ENCODE results near the genes CASP3 and CENPU.

DNA sequence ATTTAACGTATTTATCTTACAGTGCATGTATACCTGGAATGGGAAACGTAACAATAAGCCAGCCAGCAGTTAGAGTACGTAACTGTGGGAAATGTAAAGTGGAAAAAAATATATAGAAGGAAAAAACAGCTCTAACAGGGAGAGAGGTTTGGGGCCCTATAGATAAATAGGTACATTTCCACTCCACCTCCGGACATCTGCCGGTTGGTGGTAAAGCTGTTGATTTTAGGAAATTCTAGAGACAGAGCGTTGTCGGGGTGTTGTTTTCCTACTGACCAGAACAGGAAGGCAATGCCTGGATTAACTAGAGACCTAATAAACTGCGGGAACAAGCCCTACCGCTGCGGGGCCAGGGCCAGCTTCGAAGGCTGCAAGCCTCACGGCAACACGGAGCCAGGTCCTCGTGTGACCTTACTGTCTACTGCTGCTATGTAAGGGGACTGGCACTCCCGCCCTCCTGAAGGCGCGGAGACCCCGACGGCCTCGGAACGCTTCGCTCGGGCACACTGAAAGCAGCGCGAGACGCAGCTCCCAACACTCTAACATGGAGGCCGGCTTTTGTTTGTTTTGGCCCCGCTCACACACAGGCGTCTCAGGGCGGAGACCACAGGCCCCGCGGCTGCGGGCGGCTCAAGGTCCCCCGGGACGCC, 716 bp upstream of the CDKN2AIP start:
- PRO-cap = no peak

DNA sequence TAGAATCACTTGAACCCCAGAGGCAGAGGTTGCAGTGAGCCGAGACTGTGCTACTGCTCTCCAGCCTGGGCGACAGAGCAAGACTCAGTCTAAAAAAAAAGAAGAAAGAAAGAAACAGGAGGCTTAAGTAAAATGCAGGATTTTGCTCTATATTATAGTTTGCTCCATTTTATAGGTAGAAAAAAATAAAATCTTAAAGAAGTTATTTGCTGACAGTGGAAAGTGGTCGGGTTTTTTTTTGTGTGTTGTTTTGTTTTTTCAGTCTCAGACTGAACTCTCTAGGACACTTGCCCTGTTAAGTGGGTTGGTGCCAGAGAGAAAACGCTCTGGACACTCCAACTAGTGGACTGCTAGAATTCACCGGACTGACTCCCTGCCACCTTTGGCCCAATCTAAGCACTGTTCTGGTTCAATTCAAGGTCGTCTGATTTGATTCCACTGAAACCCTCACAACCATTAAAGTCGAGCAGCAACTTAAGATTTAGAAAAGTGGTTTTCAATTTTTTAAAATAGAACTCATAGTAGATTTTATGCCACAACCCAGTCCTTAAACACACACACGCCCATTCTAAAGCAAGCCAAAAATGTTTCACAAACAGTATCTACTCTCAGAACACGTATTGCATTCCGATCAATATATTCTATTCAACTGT, 27.4 kb downstream of the RWDD4 start:
- PRO-cap = no peak

GRCh38 chr4:183807903-183808681, 97.0 kb upstream of the STOX2 start:
- PRO-cap = unidirectional peak, minus-strand start at chr4:183808281

DNA sequence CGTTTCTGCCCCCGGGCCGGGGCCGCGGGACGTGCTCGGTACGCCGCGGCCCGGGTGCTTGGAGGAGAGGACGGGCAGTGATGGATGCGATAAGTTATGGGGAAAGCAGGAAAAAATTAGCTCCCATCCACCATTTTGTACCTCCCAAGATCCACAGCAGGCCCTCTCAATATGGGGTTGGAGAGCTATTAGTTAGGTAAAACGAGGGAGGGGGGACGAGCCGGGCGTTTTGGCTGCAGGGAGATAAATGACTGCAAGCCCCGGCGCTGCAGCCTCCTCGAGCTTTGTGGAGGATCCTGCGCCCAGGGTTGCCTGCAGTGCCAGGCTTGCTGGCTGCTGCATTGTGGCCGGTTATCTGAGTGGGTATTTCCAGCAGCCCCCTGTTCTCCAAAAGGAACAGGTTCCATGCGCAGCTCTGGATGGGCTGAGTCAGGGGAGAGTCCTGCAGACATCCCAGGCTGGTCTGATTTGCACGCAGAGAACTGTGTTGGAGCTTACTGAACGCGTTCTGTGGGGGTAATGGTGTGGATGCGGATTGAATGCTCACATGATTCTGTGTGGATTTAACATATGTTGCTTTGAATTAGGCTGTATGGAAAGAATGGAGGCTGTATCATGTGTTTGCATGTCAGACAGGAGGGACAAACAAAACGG, 2.0 kb downstream of the STOX2 start:
- PRO-cap = no peak

- PRO-cap = no peak
Measured at GRCh38 chr4:183950119-183950646, 45.1 kb downstream of the STOX2 start.

- PRO-cap = unidirectional peak, plus-strand start at chr4:183988316
Measured at GRCh38 chr4:183987992-183988576, 83.0 kb downstream of the STOX2 start.

DNA sequence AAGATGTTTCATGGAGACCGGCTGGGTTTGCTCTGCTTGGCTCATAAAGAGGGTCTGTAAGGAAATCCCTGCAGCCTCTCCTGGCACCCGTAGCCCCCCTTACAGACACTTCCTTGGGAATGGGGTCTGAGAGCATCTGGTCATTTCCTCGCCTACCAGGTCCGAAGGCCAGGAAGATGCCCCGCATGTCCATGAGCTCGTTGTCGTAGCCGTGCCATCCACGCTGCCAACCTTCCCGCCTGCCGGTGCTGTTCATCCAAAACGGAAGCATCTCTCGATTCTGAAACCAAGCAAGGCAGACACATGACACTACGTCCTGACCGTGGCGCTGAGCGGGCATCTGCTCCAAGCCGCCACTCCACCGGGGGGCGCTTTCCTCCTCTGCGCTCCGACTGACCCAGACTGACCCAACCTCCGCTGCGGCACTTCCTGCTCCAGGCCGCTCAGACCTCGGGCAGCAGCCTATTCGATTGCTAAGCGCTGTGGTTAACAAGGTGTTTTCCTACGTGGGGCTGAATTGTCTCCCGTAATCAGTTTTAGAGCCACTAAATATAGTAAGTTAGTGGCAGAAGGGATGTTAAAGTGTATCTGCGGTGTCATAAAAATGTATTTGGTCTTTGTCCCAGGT, 120.5 kb downstream of the ENPP6 start:
- PRO-cap = no peak

DNA sequence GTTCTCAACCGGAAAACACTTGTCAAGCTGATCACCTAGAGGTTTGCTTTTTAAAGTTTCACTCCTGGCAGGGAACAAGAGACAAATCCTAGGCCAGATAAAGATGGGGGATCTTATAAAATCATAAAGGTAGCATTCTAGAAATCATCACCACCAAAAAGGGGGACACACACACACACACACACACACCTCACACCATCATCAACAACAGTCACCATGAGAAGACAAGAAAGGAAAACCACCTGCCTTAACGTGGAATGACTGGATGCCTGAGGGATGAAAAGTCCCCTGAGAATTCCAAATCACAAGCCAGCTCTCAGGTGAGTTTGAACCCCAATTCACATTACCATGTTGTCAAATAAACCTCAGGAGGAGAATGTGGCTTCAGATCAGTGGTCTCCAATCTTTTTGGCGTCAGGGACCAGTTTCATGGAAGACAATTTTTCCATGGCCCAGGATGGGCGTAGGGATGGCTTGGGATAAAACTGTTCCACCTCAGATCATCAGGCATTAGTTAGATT, 28.4 kb upstream of the ENPP6 start:
- PRO-cap = no peak

DNA sequence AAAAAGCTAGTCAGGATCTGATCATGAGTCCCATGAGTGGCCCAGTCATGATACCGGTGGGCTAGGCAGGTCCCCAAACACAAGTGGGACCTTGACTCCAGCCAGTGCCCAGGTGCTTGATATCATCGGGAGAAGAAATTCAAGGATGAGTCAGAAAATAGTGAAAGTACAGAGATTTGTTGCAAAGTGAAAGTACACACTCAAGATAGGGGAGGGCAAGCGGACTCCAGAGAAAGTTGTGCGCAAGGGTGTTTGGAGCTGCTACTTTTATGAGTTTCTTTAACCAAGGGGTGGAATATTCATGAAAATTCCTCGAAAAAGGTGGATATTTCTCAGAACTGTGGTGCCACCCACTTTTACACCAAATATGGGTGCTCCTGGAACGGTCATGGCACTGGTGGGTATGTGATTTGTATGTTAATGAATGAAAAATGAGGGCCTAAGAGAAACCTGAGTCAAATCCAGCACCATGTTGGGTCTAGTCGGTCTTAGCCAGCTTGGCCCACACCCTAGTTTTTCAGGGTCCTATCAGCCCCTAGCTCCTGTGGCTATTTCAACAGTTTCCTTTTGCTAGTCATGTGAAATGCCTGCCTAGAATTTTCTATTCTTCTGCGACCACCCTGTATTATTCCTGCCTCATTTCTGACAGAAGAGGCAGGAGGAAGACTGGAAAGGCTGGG, 107.5 kb downstream of the IRF2 start:
- PRO-cap = no peak

- PRO-cap = no peak
Measured at GRCh38 chr4:184407783-184408582, 66.4 kb downstream of the IRF2 start.

GRCh38 chr4:184534160-184535155, 60.1 kb upstream of the IRF2 start:
- PRO-cap = no peak

- PRO-cap = no peak
Measured at GRCh38 chr4:184625418-184626232, 23.6 kb downstream of the CASP3 start.

DNA sequence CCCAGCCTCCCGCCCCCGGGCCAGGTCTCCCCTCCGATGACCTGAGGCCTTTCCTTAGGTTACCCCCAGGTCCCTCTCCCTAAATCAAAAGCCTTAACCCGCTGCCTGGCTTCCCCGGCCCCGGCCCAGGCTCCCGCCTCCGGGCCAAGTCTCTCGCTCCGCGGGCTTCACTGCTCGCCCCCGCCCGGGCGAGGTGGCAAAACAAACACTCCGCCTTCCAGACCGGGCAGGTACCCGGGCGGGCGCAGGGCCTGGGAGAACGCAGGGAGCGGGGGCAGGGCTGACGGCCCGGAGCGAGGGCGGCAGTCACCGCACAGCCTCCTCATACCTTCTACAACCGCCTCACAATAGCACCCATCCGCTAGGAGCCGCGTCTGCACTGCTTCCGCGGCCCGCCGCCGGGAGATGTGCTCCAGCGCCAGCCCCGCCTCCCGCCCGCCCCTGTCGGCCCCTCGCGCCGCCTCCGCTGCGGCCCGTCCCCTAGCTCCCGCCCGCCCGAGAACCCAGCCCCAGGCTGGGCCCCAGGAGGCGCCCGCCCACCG, at the start of gene CASP3:
Gene CASP3 (minus strand): TSS at position 381 of the 542 bp plus-strand sequence.
- PRO-cap = unidirectional peak, minus-strand start at position 138 of the sequence; bidirectional peak, plus-strand start outside the sequence, minus-strand start at position 381 of the sequence

DNA sequence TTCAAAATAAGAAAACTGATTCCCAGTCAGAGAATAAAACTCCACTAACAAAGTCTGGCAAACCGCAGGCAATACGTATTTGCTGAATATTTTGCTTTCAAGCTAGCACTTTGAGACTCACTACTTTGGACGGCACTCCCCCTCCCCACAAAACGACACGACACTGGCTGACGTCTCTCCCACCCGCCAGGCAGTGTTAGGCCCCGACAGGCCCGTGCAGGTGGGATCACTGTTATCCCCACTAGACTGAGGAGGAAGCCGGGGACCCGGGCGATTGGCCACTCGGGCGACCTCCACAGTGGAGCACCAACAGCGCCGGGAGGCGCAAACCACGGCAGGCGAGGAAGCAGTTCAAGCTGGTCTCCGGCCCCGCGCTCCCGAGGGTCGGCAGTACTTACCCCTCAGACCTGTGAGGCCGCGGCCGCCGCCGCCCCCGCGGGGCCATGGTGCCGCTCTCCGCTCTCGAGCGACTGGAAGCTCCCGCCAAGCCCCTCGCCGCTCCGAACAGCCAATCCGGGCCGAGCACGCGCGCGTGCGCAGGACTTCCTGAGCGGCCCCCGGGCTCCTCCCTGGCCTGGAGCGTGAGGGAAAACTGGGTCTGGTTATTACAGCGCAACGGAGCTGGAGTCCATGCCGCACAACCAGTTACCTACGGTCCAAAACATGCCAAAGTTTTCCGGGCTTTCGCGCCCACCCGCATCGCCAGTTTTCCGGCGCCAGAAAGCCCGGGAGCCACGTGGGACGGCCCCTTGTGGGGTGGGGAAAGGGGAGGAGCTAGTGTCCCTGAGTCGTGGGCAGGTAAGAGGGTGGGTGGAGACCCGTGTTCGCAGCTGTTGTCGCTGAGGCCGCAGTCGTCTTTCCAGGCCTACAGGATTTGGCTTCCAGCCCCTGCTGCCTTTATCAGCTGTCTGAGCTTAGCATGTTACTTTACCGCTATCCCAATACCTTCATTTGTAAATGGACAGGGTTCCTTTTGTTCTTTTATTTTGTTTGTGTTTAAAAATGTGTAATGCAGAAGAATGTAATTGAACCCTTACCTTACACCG, at the start of gene CENPU:
Gene CENPU (minus strand): TSS at position 479 of the 1,046 bp plus-strand sequence.
- PRO-cap = bidirectional peak, plus-strand start at position 610 of the sequence, minus-strand start at position 506 of the sequence

- PRO-cap = no peak
Measured at GRCh38 chr4:184752610-184752959, 18.7 kb upstream of the CENPU start.

DNA sequence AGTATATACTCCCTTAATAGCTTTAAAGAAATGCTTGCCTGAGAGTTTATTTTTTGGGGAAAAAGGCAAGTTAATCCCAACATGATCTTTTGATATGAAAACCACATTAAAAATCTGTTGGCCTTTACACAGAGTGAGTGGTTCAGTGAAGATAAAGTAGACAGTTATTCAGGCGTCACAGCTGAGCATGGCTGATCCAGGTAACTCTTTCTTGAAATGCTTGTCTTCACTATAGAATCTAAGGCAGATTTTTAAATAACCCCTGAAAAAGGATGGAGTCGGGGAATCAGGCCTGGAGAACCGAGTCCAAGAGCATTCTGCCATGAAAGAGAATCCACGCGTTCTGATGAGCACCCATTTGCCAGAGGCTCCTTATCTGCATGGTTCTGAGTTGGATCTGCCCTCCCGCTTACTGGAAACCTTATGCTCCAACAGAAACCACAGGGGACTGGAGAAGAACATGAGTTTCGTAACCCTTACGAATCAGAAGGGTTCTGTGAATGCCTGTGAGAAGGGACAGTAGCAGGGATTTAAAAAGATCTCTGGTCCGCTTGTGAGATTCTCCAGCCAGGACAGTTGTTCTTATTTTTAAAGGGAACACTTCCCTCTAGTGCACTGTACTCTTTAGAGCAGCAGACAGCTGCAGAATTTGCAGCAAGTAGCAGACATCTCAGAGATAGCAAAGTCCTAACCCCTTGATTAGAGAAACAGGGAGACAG, 22.4 kb upstream of the CENPU start:
- PRO-cap = no peak

- PRO-cap = no peak
Measured at GRCh38 chr4:184767364-184767649, 33.4 kb upstream of the CENPU start.

- PRO-cap = no peak
Measured at GRCh38 chr4:184777862-184779254, 44.5 kb upstream of the CENPU start.

DNA sequence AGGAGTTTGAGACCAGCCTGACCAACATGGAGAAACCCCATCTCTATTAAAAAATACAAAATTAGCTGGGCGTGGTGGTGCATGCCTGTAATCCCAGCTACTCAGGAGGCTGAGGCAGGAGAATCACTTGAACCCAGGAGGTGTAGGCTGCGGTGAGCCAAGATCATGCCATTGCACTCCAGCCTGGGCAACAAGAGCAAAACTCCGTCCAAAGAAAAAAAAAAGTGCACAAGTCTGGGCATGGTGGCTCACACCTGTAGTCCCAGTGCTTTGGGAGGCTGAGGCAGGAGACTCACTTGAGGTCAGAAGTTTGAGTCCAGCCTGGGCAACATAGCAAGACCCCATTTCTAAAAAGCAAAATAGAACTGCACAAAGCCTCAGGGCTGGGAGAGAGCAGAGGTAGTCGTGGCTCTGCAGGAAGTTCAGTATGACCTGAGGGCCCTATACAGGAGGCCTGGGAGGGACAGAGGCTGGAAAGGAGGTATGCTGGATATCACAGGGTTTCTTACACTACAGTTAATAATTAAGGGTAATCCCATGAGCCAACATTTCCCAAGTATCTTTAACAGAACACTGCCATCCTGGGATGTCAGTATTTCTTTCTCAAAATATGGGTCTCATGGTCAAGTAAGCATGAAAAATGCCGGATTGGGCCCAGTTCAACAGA, 38.0 kb downstream of the ACSL1 start:
- PRO-cap = no peak

DNA sequence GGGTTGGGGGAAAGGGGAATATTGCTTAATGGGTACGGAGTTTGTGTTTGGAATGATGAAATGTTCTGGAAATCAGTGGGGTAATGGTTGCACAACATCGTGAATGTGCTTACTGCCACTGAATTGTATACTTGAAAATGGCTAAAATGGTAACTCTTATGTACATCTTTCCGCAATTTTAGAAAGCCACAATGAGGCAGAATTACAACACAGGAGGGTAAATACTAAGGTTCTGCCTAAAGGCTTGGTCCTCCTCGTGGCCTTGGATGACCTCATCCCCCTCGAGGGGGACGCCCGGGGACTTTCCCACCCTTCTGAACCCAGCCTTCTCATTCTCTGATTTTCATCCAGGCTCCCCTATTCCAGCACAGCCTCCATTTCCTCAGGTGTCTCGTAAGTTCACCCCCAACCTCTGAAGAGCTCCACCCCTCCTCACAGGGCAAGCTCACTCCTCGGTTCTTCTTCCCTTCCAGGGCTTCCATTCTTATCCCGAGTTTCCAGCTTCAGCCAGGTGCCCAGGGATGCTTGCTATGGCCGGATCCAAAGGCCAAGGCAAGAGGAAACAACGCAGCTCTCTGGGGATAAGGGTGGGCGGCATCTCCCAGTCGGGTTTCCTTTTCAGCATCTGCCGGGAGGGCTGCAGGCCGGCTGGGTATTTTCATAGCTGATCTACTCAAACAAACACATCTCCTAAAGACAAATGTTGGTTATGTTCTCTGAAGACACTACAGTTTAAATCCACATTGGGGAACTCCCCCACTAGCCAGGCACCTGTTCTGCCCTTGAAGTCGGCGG, 71.3 kb upstream of the ACSL1 start:
- PRO-cap = no peak

All from anterior vena cava (tissue), 1 donor.